Temporal lobe (tissue), 2 donors: Measurements from ENCODE around the genes PSAT1 and SPATA31D4.

- RAMPAGE, long total RNA: no peak
Observed at GRCh38 chr9:76875792-76876480, 30.0 kb downstream of the PRUNE2 start.

GRCh38 chr9:77370156-77370904, 193.0 kb downstream of the VPS13A start:
- RAMPAGE, long total RNA: no peak

- RAMPAGE, long total RNA: no peak
Observed at GRCh38 chr9:77735983-77736636, 88.0 kb upstream of the GNA14 start.

DNA sequence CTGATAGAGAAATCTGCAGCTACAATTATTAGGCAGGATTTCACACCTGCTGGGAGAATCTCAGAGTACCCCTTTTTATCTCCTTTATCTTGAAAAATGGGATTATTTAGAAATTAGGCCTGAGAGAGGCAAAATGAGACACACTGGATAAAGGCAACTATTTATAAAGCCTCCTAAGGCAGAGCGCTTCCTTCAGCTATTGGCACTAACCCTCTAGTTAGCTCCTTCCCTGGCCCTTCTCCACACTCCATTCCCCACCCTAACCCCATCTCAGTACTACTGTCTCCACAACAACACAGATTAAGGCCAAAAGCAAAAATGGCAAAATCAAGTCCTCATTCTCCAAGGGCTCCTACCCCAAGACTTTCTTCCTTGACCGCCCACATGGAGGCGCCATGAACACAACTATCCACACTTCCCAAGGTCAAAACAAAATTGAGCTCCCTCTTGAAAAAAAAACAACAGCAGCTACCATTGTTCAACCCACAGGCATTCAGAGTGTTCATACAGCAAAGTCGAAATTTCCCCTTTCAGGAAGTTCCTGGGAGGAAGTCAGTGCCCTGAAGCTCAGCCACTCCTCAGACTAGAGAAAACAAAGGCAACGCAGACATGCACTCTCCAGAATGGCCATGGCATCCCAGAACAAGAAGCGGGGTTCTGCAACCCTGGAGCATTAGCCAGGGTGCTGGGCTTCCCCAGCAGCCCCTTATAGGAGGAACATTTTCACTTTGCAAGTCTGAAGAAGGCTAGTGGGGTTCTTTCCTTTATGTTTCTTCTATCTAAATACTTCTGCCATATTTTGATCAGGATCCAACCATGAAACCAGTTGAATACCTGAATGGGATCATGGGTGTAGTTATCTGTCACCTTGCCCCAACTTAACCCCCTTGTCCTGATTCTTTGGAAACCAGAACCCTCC, 54.3 kb downstream of the GNAQ start:
- RAMPAGE, long total RNA: no peak

GRCh38 chr9:78188476-78188779, 47.4 kb upstream of the CEP78 start:
- RAMPAGE, long total RNA: no peak

- RAMPAGE, long total RNA: no peak
Observed at GRCh38 chr9:78271355-78271981, 25.5 kb upstream of the PSAT1 start.

GRCh38 chr9:78296710-78297847, at the start of gene PSAT1:
PSAT1 (plus strand) TSS chr9:78297125.
- RAMPAGE, long total RNA: start-site peak on the plus strand at chr9:78297091-78297162, 29 and 46 reads in 2 replicates

DNA sequence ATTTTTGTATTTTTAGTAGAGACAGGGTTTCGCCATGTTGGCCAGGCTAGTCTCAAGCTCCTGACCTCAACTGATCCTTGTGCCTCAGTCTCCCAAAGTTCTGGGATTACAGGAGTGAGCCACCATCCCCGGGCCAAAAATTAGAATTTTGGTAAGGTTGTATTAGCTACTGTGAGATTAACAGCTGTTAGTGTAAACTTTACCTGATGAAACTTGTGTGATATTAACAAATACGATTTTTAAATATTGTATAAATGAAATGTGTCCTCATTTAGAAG, 478.8 kb upstream of the TLE4 start:
- RAMPAGE, long total RNA: no peak

- RAMPAGE, long total RNA: no peak
Observed at GRCh38 chr9:79570860-79571633, 718 bp upstream of the TLE4 start.

DNA sequence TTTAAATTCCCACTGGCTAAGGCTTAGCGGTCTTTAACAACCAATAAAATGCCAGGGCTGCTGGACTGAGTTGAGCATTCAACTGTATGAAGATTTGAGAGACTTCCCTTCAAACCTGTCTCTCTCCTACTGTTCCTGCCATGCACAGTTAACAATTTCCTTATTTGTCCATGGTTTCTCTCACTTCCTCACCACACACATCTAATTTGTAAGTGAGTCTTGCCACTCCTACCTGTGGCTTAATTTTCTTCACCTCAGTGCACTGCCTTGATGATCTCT, 398.9 kb downstream of the TLE4 start:
- RAMPAGE, long total RNA: no peak

DNA sequence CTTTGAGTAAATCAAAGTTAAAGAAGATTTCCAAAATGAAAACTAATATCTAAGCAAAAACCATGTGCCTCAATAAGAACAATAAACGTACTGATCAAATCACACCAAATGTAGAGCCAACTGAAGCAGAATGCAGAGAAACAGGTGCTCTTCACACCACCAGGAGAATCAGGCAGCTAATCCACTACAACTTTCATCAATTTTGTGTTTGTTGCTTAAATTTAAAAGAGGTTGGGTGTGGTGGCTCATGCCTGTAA, 383.3 kb downstream of the TLE1 start:
- RAMPAGE, long total RNA: no peak

DNA sequence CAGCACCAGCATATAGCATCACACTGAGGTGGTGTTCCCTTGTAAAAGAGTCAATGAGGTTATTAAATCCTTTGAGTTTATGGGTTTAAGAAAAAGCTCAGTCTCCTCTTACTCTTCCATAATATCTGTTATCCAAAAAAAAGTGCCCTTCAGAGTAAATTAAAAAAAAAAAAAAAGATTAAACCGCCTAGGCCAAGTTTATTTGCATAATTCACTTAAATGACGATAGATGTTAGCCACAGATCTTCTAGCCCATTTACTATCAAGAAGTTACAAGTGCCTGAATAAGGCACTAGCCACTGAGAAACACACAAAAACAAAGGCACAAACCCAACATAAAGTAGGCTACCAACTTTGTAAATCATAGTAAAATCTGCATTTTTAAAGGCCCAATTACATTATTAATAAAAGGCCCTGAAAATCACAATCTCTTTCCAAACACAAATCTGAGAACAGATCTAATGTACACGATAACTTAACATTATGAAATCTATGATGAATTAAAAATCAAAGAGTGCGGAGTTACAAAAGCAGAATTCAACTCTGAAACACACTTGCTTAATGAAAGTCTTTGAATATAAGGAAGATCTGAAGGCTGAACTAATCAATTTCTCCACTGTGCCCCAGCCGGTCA, 5.2 kb downstream of the TLE1 start:
- RAMPAGE, long total RNA: no peak

GRCh38 chr9:81688461-81688781, 926 bp downstream of the TLE1 start:
- RAMPAGE, long total RNA: no peak

GRCh38 chr9:81797500-81797758, 108.1 kb upstream of the TLE1 start:
- RAMPAGE, long total RNA: no peak

- RAMPAGE, long total RNA: no peak
Observed at GRCh38 chr9:81819766-81820583, 108.3 kb upstream of the SPATA31D4 start.

- RAMPAGE, long total RNA: no peak
Observed at GRCh38 chr9:81879218-81879634, 49.0 kb upstream of the SPATA31D4 start.

DNA sequence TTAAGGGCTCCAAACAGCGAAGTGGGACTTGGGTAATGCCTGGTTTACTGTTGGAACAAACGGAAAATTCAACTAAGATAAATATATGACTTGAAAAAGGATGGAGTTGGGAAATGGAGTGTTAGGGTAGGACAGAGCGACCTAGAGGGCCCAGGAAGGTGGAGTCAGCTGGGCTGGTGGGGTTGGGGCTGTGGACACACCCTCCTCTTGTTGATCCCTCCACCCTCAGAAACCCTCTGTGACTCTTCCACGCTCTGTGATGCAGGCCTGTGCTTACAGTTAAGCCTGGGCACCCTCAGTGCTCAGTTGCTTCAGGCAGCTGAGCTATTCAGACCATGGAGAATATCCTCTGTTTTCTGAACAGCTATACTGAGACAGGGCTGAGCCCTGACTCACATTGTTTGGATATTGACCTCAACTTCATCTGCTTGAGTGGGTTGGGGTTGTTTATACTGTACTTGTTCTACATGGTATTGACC, at the start of gene SPATA31D4:
TSS of gene SPATA31D4 (plus strand) at position 250 of the 479 bp plus-strand sequence.
- RAMPAGE, long total RNA: no peak

- RAMPAGE, long total RNA: no peak
Observed at GRCh38 chr9:82558769-82559402, 504.1 kb downstream of the RASEF start.

DNA sequence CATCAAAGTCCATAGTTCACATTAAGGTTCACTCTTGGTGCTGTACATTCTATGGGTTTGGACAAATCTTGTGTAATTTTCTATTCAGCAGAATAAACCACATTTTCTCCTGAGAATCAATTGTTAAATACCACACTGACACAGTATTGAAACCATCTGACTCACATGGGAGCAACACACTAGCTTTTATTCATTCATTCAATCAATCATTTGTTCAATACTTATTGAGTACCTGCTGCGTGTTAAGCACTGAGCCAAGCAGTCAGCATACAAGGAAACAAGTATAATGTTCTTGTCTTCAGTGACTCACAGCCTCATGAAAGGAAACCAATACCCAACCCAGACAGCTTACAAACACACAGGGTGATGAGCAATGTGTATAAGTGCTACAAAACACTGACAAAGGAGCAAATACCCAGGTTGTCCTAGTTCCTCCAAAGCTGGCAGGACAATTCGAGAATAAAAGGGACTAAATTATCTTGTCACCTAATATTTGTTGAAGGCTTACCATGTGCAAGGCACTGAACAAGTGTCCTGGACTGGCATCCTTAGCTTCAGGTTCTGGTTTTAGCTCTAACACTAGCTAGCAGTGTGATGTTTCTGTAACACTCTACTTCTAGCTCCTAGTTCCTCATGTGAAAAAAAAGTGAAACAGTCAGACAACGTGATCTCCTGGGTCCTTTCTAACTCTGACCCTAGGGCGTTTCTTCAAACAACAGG, 67.6 kb upstream of the RASEF start:
- RAMPAGE, long total RNA: no peak

DNA sequence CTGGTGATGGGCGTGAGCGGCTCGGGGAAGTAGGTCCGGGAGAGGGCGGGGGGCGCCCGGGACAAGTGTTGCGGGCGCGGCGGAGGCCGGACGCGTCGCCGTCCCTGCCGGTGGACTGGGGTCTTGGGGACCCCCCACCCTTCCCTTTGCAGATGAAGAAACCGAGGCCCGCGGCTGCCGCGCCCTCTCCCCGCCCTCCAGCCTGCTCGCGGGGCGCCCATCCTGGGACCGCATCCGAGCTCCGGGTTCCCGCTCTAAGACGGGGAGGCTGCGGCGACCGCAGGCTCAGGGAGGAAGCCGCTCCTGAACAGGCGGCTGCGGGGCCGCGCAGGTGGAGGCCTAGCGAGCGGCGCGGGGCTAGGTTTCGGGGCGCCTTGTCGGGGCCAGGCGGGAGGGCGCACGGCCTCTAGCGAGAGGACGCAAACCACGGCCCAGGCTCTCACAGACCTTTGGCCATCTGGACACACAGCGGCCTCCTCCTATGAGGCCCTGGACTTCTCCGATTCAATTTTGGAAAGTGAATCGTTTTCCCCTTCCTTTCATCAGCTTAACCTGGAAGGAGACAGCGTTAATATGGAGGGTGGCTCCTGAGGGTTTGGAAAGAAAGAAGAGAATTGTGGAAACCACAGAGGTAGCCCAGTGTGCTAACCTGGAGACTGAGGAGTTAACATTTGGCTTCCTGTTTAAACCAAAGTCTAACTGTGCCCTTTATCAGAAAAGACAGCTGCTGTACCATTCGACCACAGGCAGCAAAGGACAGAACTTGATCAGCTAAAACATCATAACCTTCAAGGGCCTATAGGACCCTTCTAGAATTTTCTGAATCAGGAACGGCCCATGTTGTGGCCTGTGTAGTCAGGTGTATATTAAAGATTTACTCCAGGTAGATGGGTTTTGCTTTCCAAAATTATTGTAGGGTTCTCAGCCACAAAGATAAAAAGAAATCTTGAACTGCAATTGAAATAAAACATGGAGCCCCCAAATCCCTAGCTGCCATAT, 549 bp downstream of the IDNK start:
- RAMPAGE, long total RNA: no peak